Measurements from ENCODE around the gene RIN2.

DNA sequence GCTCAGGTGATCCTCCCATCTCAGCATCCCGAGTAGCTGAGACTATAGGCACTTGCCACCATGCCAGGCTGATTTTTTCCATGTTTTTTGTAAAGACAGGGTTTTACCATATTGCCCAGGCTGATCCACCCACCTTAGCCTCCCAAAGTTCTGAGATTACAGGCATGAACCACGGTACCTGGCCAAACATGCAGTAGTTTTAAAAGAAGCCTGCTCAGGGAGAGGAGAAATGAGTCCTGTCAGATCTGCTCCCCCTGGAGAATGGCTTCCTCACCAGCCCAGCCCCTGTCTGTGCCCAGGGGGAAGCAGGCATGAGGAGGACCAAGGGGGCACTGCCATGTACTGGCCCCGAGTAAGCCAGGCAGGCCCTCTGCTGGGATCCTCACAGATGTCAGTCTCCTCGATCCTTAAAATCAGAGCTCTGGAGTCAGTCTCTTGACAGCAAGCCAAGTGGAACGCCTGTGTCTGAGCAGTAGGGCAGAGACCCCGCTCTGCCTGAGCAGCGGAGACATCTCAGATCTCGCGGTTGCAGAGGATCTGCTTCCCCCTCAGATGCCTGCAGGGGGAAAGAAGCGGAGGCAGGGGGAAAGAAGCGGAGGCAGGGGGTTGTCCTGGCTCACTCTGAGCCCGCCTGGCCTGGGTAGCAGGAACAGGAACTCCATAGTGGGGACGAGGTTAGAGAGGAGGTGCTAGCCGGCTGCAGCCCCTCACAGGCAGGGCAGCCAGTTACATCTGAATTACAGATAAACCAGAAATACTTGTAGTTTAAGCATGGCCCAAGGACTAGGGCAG, 92.7 kb downstream of the SNX5 start:
- PRO-cap: no peak
- RRBS, 2 experiments: no CpG with 5 or more reads among the region's 14 CpGs

- PRO-cap: no peak
- RRBS, 2 experiments: no CpG with 5 or more reads among the region's 14 CpGs
These were observed 72.4 kb downstream of the SNX5 start for GRCh38 chr20:17895992-17896814.

GRCh38 chr20:17916317-17916884, 52.2 kb downstream of the SNX5 start:
- PRO-cap: no peak
- RRBS, 2 experiments: no CpG with 5 or more reads among the region's 5 CpGs

DNA sequence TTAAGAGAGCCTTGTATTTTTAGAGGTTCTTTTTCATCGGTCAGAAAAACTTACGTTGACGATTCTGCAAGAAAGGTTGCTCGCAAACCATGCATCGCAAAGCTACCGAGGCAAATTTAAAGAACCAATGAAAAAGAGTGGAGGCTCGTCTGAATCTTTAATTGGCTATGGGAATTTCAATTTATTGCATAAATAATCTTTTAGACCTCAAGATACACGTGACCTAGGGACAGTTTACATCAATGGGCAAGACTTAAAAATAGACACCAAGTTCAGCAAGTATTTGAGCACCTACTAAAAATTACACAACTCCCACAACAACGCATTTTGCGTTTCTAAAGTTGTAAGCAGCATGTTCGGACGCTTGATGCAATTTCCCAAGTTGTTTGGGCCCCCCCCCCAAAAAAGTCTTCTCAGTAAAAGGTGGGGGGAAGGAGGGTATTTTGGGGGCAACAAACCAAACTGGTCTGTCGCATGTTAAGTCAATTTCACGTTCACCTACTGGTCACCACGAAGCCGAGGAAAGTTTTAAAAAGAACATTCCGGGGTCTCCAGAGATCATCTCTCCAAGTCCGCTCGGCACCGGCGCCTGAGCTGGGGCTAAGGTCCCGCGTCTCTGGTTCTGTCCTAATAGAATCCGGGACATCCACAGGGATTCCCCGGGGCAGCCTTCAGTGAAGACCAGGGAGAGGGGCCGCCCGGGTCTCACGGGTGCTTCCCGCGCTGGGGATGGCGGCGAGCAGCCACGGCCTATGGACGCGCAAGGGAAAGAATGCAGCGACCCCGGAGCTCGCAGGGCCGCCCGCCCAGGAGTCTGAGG, 844 bp downstream of the SNX5 start:
- PRO-cap: bidirectional peak, plus-strand start at position 210 of the sequence, minus-strand start outside the sequence; bidirectional peak, plus-strand start at position 674 of the sequence, minus-strand start at position 530 of the sequence
- RRBS, 2 experiments: under 1 to 2% methylated on average over 14 to 15 of the region's 40 CpGs

GRCh38 chr20:18018365-18018984, 39.2 kb downstream of the OVOL2 start:
- PRO-cap: no peak
- RRBS, 2 experiments: no CpG with 5 or more reads among the region's 5 CpGs

GRCh38 chr20:18504394-18504885, 3.3 kb upstream of the SEC23B start:
- PRO-cap: no peak
- RRBS, 2 experiments: 83 to 86% methylated on average over 6 of the region's 25 CpGs

GRCh38 chr20:18738120-18738494, 75.5 kb upstream of the SCP2D1 start:
- PRO-cap: no peak
- RRBS, 2 experiments: no CpG with 5 or more reads among the region's 6 CpGs

DNA sequence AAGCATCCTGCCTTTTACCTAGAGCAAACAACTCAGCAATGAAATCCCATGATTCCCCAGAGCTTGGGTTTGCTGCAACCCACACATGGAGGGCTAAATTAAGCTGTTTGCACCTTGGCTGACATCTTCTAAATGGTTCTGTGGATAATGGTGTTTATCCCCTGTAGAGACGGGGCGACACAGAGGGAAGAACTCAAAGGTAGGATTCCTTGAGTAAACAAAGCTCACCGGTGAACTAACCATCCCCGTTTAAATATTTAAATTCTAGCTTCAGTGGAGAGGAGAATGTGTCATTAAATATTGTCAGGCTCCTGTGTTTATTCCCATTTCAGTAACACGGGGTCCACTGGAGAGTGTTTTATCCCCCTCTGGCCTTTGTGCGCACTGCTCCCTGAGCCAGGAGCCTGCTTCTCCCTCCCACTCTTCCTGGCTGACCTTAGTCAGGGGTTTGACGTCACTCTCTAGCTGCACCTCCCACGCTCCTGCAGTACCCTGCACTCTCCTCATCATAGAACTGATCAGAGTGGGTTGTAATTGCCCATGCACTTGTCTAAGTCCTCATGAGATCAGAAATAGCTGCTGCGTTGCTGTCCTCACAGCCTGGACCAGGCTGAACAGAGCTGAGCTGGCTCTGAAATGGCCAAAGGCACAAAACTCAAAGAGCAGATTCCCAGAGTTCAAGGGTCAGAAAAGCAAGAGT, 170.5 kb downstream of the SCP2D1 start:
- PRO-cap: no peak
- RRBS, 2 experiments: no CpG with 5 or more reads among the region's 9 CpGs

- PRO-cap: no peak
- RRBS, 2 experiments: no CpG with 5 or more reads among the region's 8 CpGs
These were observed 176.1 kb downstream of the SCP2D1 start for GRCh38 chr20:18989587-18990154.

- PRO-cap: bidirectional peak, plus-strand start at chr20:19758082, minus-strand start at chr20:19758050; bidirectional peak, plus-strand start at chr20:19758414, minus-strand start at chr20:19758470; bidirectional peak, plus-strand start at chr20:19758706, minus-strand start at chr20:19758729
- RRBS, 2 experiments: 11 to 32% methylated on average over 44 to 47 of the region's 71 CpGs
These were observed at the start of gene RIN2 for GRCh38 chr20:19757762-19758806. RIN2 (plus strand) TSS chr20:19758258.

DNA sequence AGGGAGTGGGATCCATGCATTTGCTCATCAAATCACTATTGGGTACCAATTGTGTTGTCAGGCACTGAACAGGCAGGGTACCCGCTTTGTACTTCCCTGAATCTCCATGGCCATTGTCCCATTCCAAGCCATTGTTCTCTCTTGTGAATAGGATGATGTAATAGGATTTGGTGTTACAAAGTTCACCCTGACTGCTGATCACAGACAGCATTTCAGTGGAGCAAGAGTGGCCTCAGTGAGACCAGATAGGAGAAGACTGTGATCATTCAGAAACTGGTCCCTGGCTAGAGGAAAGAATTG, 16.5 kb downstream of the RIN2 start:
- PRO-cap: no peak
- RRBS, 2 experiments: no CpG with 5 or more reads among the region's 1 CpG

DNA sequence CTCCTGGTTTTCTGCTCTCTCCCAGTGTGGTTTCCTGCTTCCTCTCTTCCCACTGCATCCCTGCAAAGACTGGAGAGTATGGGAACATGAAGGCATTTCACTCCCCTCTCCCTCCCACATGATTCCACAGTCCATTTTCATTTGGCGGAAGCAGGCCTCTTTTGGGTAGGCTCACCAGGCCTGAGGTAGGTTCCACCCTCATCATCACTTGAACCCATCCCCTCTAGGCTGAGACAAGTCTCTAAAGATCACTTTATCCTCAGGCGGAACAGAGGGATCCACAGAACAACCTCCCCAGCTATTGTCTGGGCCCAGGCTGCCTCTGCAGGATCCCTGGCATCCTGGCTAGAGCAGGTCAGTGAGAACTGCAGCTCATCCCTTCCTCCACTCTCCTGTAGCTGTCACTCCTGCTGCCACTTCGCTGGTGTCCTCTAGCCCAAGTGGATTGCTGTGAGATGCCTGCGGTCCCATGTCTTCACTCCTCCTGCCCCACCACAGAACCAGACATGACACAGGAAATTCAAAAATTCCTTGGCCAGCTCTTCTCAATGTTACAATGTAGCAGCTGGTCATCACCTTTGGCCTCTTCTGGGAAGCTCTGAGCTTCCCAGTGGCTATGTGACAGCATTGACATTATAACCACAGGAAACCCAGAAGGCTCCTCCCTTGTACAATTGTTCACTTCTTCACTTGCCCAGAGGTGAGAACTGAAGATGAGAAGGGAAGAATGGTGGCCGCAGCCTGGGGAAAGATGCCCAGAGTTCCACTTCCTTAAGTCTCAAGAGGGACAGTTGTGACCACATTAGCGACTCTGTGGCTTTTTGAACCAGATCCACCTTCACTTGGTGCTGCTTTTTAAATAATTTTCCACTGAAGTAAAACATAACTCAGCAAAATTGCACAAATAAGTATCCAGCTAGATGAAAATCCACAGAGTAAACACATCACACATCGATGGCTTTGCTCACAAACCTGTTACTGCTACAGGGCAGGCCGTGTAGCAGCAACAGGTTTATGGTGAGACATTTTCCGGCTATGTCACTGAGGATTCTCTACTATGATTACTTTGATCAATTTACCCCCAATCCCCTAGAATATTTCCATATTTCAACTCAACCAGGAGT, 76.2 kb upstream of the NAA20 start:
- PRO-cap: no peak
- RRBS, 2 experiments: no CpG with 5 or more reads among the region's 9 CpGs

DNA sequence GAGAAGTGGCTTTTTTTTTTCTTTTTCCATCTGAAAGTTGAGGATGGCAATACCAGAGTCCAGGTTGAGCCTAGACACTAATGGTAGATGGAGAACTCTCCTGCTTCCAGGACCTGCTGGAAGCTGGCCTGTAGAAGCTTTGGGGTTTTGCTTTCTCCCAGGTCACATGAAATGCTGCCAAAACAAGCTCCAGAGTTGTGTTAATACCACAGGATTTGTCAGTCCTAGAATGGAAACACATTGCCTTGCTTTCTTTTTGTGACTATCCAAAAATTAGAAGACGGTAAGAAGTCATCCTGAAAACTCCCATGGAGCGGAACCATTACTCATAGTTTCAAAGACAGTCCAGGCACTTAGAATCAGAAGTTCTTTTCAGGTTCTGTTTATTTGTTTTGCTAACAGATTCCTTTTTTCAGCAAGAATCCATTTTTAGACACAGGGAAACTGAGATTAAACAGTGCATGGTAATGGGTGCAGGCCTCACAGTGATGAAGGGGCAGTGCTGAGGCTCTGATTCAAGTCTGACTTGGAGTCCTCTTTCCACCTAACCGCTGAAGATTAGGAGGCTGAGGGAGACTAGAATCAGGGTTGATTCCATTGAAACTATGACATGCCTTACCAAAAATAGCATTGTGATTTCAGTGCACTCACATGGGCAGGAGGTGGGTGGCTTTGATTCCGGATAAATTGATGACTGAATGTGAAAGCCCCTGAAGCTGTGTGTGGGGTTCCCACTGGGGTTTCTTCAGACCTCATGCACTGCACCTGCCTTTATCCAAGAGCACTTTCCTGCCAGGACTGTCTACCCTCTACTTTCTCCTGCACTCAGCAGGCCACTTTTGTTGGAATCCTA, 72.3 kb upstream of the NAA20 start:
- PRO-cap: no peak
- RRBS, 2 experiments: no CpG with 5 or more reads among the region's 4 CpGs

- PRO-cap: no peak
- RRBS, 2 experiments: no CpG with 5 or more reads among the region's 1 CpG
These were observed 50.3 kb upstream of the NAA20 start for GRCh38 chr20:19966902-19967198.

DNA sequence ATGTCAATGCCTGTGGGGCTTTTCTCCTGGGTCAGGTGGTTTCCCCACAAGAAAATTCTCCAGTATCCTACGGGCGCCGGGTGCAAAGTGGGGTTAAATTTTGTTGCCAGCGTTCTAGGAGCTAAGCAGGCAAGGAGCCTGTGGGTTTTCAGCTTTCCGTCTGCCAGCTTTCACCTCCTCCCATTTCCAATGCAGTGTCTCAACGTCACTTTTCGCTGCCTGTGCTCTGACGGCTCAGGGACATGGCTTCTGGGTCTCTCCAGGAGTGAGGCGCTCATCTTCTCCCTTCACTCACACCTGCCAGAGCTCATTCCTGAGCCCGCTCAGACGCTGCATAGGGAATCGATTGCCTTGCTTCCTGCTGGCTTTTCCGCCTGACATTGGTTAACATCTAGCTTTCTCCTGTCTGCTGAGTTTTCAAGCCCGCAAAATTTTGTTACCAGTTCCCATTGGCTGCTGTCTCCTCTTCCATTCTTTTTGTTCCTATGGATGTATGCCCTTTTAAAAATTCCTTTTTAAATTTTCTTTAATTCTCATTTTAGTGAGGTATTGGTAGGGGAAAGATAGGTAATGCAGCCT, 7.3 kb upstream of the NAA20 start:
- PRO-cap: no peak
- RRBS, 2 experiments: no CpG with 5 or more reads among the region's 14 CpGs

GRCh38 chr20:20032900-20033574, 15.9 kb downstream of the NAA20 start:
- PRO-cap: no peak

DNA sequence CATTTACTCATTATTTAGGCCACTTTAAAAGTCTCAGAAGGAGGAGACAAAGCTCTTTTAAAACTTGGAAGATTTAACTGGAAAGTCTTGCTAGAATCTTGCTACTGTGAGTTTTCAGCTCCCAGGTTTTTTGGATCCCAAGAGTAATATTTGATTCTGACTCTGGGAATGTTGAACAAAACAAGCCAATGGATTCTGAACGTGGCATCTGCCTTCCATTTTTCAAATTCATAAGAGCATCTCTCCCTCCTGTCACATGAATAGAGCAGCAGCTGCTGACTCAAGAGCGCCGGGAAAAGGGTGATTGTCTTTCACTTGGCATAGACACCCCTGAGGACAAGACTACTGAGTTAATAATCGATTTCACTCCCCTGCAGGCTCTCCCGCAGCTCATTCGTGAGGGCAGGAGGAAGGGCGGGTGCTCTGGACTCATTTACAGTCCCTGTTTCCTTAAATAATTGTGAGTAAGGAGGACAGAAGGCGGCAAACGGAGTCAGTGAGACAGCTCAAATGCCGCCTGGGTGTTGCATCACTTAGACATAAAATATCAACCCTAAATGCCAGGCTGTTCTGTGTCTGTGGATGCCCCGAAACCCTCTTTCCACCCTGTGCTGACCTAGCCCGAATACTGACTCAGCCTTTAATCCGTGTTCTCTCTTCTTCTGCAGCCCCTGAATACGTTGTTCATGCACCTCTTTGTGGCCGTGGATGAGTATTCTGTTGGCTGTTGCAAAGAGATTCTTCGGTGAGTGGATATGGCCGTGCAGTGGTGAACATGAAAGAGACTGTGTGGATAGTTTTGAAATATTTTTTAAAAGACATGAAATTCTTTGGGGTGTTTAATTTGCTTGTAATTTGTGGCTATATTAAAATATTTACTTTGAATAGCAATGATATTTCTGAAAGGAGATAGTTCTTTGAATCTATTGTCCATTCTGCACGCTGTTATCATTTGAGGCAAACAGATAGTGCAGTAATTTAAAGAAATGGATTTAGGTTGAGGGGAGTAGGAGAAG, 21.6 kb downstream of the CFAP61 start:
- PRO-cap: no peak
- RRBS, 2 experiments: no CpG with 5 or more reads among the region's 18 CpGs

DNA sequence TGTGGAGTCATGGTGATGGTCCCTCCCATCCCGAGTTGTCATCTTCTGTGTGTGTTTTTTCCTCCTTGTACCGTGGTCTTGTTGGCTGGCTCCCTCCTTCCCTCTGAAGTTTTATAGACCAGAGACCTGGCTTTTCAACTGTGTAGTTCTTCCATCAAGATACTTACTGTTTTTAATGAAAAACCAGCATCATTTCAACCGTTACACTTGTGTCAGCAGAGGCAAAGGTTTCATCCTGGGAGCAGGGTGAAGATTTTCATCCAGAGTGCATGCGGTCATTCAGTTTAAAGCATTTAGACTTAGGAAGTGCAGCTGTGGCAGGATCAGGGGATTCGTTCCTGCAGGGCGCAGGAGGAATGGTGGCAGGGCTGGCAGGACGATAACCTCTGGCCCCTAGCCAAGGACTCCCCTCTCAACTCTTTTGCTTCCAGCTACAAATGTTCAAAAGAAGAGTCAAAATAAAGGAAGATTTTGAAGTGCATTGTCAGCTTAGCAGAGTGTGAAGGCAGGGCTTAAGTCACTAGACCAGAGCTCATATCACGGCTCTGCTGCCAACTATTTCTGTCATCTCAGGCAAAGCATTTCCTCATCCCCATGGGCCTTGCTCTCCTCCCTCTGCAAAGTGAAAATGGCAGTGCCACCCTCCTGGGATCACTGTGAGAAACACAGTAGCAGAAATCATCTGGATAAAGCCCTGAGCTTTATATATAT, 36.5 kb downstream of the CFAP61 start:
- PRO-cap: no peak
- RRBS, 2 experiments: no CpG with 5 or more reads among the region's 8 CpGs

DNA sequence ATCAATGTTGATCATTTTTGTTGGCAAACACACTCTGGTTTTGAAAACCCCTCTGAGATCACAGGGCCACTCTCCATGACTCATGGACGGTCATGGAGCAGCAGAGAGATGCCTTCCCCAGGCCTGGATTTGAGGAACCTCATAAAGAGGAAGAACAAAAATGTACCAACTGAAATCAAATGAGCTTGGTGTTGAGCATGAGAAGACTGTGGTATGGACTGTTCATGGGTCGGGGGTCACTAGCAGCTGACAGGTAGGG, 112.8 kb upstream of the INSM1 start:
- PRO-cap: no peak
- RRBS, 2 experiments: no CpG with 5 or more reads among the region's 2 CpGs

DNA sequence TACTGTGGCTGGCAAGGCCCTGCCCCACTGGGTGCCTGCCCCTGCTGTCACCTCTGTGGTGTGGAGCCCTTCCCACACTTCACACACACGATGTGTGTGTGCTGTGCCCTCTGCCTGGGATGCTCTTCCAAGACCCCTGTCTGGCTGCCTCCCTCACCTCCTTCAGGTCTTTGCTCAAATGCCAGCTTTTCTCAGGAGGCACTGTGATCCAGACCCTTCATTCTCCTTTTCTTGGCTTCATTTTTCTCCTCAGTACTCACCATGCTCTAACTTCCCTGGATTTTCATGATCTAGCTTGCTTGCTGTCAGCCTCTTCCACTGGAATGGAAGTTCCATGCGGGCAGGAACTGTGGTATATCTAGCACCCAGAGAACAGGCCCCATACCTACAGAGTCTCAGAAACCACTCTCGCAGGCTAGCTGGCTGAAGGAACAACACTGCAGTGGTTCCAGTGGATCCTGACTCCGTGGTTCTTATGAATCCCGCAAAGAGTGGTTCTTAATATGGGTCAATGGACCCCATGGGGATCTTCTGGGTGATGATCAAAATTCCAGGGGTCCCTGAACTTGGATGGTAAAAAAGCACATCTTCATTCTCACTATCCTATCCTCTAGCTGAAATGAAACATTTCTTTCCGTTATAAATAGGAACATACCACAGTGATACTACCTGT, 69.7 kb downstream of the INSM1 start:
- PRO-cap: no peak
- RRBS, 2 experiments: no CpG with 5 or more reads among the region's 6 CpGs